Pericardium fibroblast (primary cell): ENCODE measurements around a stretch of chr10.

- RAMPAGE, long total RNA, result no peak
Observed at GRCh38 chr10:36349745-36350121, 707.6 kb upstream of the FZD8 start.

- RAMPAGE, long total RNA, result no peak
Observed at GRCh38 chr10:38028890-38029306, 18.4 kb downstream of the ZNF33A start.

- RAMPAGE, long total RNA, result no peak
Observed at GRCh38 chr10:38105873-38106529, 11.9 kb downstream of the ZNF37A start.

DNA sequence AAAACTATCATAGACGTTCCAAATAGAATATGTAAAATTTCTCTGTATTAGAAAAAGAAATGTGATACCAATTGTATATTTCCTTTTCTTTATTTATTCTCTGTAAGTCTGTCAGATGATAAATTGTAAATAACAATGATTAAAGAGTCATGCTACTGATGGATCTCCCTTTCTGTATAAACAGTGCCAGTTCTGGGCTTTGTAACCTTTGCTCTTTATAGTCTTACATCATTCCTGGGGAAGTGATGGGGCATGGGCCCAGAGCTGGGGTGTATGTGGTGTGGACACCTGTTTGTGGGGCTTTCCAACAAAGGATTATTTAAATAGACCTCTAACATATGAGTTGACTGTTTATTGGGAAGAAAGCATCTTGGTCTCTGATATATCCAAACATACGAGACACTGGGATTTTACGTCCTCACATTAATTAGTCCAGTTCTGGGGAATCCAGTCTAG, 258.0 kb downstream of the ZNF37A start:
- RAMPAGE, long total RNA, result no peak

GRCh38 chr10:42431559-42431868, 206.9 kb downstream of the ZNF33B start:
- RAMPAGE, long total RNA, result no peak

- RAMPAGE, long total RNA, result no peak
Observed at GRCh38 chr10:42475019-42475436, 163.3 kb downstream of the ZNF33B start.

GRCh38 chr10:42792586-42793206, 10.1 kb downstream of the BMS1 start:
- RAMPAGE, long total RNA, result no peak

DNA sequence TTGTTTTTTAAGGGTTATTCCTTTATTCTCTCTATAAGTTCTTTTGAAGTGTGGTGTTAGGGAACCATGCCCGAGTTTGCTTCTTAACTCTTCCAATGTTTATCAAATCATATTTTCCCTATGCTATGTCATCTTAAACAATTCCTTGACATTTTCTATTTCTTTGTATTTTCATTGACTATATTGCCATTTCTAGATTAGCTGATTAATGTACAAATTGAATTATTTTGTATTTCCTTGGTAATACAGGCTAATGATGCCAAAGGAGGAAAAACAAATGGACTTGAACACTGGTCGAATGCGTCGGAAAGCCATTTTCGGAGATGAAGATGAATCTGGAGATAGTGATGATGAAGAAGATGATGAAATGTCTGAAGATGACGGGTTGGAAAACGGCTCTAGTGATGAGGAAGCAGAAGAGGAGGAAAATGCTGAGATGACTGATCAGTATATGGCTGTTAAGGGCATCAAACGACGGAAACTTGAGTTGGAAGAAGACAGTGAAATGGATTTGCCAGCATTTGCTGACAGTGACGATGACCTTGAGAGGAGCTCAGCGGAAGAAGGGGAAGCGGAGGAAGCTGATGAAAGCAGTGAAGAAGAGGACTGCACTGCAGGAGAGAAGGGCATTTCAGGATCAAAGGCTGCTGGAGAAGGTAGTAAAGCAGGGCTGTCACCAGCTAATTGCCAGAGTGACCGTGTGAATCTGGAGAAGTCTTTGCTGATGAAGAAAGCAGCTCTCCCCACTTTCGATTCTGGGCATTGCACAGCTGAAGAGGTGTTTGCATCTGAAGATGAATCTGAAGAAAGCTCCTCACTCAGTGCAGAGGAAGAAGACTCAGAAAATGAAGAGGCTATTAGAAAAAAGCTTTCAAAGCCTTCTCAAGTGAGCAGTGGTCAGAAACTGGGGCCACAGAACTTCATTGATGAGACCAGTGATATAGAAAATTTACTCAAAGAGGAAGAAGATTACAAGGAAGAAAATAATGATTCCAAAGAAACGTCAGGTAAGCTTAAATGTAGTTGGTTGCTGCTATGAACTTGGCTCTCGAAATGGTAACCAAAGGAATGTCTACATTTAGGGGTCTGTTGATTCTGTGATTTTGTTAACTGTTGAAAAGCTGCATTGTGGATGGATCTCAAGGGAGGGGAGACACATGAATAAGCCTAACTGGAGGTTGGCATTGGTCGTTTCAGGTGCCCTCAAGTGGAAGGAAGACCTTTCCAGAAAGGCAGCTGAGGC, 14.1 kb downstream of the BMS1 start:
- RAMPAGE, long total RNA, result no peak

GRCh38 chr10:42932633-42933337, 144.1 kb upstream of the RET start:
- RAMPAGE, long total RNA, result no peak

- RAMPAGE, long total RNA, result no peak
Observed at GRCh38 chr10:43026205-43027314, 50.3 kb upstream of the RET start.

GRCh38 chr10:43168850-43169470, 30.7 kb downstream of the CSGALNACT2 start:
- RAMPAGE, long total RNA, result no peak

DNA sequence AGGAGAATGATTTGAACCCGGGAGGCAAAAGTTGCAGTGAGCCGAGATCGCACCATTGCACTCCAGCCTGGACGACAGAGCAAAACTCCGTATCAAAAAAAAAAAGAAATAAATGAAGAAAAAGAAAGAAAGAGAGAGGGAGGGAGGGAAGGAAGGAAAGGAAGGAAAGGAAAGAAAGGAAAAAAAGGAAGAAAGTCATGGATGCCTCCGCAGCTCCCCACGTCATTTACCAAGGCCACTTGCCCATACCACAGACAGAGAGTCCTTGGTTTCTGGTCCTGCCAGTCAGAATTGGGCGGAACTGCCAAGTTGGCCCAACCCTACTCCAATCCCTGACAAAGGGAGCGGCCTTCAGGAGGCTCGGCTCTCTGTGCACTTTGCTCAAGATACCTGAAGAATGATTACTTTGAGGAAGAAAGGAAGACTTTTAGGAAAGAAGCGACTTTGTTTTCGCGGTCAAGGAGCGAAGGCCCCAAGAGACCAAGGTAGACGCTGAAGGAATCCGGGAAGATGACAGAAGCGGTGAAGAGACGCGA, 49.2 kb upstream of the FXYD4 start:
- RAMPAGE, long total RNA, result no peak

DNA sequence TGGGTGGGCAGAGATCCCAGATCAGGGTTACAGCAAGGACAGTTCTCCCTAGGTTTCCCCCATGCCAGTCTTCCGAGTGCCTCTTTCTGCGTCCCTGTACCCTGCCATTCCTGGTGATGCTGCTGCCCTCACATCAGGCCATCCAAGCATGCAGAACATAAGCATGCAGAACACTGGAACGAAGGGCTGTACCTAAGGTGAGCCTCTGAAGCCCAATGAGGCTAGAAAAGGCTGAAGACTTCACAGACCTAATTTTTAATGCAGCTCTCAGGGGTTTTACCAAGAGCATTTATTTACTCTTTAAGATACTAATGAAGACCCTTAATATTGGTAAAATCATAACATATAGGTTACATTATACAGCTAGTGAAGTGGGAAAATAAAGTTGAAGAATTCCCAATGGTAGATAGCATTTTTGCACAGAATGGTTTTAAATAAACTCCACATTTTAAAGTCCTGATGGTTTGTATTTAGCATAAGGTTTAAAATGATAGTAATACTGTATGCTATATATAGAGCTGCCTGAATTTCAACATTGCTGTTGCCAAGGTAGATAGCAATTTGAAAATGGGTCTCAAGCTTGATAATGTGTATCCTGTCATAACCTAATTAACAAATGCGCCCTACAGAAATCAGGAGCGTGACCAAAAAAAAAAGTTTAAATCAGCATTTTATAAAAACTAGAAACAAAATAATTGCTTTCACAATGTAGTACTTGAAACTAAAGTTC, 13.7 kb downstream of the FXYD4 start:
- RAMPAGE, long total RNA, result no peak

DNA sequence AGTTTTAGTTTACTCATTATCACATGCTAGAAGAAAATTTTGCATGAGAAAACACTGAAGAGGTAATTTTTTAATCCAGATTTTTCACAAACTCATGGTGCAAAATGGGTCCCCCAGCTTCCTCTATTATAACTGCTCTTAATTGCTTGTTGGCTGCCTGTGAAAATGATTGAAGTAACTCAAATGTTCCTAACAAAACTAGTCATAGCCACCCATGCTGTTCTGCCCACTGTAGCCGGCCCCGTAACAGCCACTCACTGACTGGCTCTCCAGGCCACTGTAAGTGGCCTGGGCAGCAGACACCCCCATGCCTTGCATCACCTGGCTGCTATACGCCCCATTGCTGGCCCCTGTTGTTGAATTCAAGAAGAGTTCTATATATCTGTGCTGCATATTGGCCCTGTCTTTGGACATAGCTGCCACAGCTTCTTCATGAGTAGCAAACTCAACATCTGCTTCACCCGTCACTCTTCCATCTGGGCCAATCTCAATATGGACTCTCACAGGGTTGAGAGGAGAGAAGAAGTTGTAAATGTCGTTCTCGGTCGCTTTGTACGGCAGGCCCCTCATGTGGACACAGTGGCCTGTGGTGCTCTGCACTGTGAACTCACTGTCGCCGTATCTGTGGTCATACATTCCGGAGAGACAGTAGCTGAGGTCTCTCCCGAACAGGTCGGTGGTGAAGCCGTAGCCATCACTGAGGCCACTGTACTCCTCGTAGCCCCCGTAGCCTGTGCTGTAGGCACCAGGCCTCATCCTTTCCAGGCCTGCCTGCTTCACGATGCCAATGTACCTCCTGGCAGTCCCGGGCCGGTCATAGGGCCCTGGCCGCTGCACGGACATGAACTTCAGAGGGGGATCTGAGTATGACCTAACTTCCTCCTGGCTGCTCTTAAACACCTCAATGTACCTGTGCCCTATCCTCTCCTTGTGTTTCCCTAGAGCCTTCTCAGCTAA, 15.3 kb downstream of the FXYD4 start:
- RAMPAGE, long total RNA, result no peak

DNA sequence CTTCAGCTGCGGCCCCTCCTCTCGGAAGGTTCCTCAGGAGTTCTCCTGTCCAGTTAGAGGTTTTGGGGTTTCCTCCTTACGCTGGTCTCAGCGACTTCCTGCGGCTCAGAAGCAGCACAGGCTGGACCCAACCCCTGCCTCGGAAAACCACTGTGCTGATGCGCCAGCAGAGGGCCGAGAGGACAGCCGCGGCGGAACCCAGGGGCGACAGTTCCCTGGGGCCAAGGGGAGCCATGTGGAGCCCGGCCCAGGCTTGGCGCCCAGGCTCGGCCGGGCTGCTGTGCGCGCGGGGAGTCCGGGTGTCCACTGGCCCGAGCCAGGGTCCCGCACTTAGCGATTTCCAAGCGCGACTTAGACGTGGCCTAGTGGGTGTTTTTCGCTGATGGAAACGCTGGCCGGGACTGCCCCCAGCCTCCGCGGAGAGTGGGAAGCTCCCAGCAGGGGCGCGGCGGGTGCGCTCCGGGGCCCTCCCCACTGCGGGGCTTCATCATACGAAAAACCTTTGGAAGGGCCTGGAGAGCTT, 18.6 kb upstream of the ZNF32 start:
- RAMPAGE, long total RNA, result no peak

- RAMPAGE, long total RNA, result no peak
Observed at GRCh38 chr10:43689523-43689954, 40.9 kb upstream of the ZNF32 start.

DNA sequence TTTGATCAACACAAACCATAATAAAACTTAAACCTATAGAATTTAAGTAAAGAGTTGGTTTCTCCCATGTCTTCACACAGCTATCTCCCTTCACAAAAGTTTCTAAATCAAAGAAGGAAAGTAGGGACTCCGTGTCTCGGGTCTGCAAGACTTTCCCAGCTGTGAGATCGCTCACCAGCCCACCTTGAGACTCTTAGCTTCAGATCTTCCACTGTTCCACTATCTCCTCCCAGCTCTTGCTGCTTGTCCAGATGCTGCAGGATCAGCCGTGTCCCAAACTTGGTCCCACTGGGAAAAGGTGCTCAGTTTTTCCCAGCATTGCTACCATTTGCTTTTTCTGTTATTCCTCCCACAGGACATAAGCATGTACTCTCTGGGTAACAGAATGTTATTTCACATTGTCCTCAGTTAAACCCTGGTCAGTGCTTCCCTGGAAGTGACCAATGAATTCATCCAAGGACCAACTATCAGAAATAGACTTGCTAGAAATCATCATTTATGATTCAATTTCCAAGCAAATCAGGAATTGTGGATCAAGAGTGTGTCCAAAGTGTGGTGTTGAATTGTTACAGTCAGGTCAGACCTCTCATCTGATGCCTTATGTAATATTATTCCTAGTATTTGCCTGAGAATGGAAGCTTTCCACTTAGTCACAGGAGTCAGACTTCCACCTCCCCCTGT, 179.1 kb upstream of the ZNF32 start:
- RAMPAGE, long total RNA, result no peak

- RAMPAGE, long total RNA, result no peak
Observed at GRCh38 chr10:44016705-44017259, 368.1 kb upstream of the ZNF32 start.

- RAMPAGE, long total RNA, result no peak
Observed at GRCh38 chr10:44293715-44294526, 91.0 kb downstream of the CXCL12 start.

- RAMPAGE, long total RNA, result no peak
Observed at GRCh38 chr10:44873048-44873508, 38.1 kb upstream of the TMEM72 start.